MCF 10A (cell line): ENCODE measurements around the genes ZNF716, ZNF722, ZNF736 and KCTD7.

DNA sequence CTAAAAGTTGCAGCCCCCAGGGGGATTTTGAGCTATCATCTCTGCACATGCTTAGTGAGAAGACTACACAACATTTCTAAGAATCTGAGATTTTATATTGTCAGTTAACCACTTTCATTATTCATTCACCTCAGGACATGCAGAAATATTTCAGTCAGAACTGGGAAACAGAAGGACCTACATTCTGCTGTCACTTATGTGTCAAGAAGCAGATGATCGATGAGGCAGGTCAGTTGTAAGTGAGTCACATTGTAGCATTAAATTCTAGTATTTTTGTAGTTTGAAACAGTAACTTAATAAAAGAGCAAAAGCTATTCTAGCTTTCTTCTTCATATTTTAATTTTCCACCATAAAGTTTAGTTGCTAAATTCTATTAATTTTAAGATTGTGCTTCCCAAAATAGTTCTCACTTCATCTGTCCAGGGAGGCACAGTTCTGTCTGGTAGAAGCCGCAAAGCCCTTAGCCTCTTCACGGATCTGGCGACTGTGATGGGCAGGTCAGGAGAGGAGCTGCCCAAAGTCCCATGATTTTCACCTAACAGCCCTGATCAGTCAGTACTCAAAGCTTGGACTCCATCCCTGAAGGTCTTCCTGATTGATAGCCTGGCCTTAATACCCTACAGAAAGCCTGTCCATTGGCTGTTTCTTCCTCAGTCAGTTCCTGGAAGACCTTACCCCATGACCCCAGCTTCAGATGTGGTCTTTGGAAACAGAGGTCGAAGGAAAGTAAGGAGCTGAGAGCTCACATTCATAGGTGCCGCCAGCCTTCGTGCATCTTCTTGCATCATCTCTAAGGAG is 157.2 kb upstream of the LANCL2 start:
- PRO-cap, result no peak
- RRBS, result no CpG with 5 or more reads among the region's 7 CpGs

- PRO-cap, result no peak
- RRBS, result no CpG with 5 or more reads among the region's 1 CpG
Observed at GRCh38 chr7:55509234-55509672, 63.0 kb downstream of the VOPP1 start.

- PRO-cap, result no peak
- RRBS, result no CpG with 5 or more reads among the region's 24 CpGs
Observed at GRCh38 chr7:55537309-55538579, 34.6 kb downstream of the VOPP1 start.

- PRO-cap, result bidirectional peak, plus-strand start at chr7:55774890, minus-strand start at chr7:55774816
- RRBS, result no CpG with 5 or more reads among the region's 21 CpGs
Observed at GRCh38 chr7:55774614-55775344, 87.8 kb downstream of the SEPTIN14 start.

GRCh38 chr7:56058227-56058868 is 5.7 kb upstream of the SUMF2 start:
- PRO-cap, result no peak
- RRBS, result no CpG with 5 or more reads among the region's 6 CpGs

DNA sequence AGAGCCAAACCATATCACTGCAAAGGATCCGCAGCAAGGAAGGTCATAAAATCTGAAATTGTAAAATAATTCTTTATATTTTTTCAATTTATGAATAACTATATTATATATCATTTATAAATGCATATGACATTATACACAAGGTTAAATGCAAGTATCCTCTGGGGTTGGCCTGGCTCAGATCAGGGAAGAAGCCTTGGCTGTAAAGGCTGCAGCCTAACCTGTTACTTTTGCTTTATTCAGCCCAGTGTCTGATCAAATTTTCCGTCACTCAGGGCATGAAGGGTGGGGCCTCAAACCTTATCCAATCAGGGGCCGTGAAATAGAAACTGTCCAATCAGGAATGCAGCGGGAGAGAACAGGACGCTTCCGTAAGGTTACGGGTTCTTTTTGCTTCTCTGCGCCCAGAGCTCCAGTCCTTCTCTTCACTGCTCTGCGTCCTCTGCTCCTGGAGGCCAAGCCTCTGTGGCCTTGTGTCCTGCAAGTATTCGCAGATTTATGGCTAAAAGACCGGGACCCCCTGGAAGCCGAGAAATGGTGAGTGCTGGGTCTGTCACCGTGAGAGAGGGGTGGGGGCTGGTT is at the start of gene ZNF716:
TSS of gene ZNF716 (plus strand) at position 387 of the 582 bp plus-strand sequence.
- PRO-cap, result no peak
- RRBS, result no CpG with 5 or more reads among the region's 13 CpGs

DNA sequence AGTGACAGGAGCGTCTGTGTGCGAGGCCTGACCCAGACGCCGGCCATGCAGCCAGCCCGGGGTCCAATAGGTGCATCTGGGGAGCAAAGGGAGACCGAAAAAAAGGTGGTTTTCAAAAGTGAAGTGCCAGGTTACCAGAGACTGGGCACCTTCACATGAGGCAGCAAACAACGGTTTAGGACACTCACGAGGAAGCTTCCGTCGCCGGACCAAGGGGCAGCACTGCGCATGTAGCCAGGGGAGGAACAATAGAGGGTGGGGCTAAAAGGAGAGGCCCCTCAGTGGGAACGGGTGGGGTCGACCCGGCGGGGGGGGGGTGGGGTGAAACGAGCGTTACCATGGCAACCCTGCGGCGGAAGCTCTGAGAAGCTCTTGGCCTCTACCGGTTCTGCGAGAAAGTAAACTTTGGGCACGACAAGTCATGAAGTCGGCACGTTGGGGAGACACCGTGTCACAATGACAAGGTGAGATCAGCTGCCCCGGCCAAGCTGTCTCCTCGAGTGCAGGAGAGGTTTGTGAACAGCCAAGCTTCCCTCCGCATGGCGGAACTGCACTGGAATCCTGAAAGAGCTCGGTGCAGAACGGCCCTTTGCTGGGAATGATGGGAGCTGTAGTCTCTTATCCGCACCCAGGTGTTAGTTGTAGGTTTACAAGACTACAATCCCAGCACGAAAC is 73.0 kb upstream of the ZNF722 start:
- PRO-cap, result no peak
- RRBS, result 61% methylated on average over 12 of the region's 34 CpGs

GRCh38 chr7:63998577-63999014 is at the start of gene ZNF722:
TSS of gene ZNF722 (plus strand) at chr7:63998849.
- PRO-cap, result no peak
- RRBS, result no CpG with 5 or more reads among the region's 13 CpGs

GRCh38 chr7:64313544-64314726 is at the start of gene ZNF736:
TSS of gene ZNF736 (plus strand) at chr7:64313961.
- PRO-cap, result bidirectional peak, plus-strand start at chr7:64313961, minus-strand start at chr7:64313850; bidirectional peak, plus-strand start at chr7:64314479, minus-strand start at chr7:64314406
- RRBS, result no CpG with 5 or more reads among the region's 39 CpGs

DNA sequence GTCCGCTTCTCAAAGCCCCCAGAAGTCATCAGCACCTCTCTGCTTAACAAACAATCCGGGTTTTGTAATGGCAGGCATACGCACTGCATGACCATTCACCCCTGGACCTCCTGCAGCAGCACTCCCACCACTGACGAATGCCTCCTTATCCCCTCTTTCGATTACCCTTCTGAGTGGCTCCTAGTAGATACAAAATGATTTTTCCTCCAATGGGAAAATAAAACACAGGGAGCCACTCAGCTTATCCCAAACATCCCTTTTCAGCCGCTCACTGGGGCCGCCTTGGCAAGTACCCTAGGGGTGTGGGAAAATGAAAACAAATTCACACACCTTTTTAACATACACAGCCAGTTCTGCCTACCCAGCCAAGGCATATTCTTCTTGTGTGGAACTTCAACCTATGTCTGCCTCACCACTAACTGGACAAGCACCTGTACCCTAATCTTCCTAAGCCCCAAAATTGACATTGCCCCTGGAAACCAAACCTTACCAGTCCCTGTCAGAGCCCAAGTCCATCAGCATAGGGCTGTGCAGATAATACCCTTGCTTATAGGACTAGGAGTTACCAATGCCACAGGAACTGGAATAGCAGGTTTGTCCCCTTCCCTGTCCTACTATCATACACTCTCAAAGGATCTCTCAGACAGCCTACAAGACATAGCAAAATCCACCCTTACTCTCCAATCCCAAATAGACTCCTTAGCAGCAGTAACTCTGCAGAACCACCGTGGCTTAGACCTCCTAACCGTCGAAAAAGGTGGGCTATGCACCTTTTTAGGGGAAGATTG is 19.6 kb downstream of the ZNF107 start:
- PRO-cap, result no peak
- RRBS, result no CpG with 5 or more reads among the region's 10 CpGs

DNA sequence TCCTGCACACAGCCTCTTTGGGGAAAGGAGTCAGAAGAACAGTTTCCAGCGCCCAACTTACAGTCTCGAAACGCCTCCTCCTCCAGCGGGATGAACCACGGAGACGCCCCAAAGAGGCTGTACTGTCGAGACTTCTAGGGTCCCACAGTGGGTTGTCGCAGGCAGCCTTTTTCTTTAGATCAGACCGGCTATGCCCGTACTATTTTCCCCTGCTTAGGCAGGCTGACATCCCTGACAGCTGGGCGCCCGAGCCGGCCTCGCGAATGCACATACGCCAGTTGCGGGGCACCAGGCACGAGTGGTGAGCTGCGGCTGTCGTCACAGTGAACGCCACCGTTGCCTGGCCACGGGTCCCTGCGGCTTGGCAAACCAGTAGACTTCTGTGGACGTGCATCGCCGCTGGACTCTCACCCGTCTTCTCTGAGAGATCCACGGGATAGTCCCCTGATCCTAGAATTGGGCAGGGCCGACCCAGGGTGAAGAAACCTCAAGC is 33.2 kb upstream of the ZNF273 start:
- PRO-cap, result no peak
- RRBS, result 71% methylated on average over 3 of the region's 30 CpGs

GRCh38 chr7:65951986-65952477 is 30.0 kb downstream of the GUSB start:
- PRO-cap, result no peak
- RRBS, result no CpG with 5 or more reads among the region's 4 CpGs

DNA sequence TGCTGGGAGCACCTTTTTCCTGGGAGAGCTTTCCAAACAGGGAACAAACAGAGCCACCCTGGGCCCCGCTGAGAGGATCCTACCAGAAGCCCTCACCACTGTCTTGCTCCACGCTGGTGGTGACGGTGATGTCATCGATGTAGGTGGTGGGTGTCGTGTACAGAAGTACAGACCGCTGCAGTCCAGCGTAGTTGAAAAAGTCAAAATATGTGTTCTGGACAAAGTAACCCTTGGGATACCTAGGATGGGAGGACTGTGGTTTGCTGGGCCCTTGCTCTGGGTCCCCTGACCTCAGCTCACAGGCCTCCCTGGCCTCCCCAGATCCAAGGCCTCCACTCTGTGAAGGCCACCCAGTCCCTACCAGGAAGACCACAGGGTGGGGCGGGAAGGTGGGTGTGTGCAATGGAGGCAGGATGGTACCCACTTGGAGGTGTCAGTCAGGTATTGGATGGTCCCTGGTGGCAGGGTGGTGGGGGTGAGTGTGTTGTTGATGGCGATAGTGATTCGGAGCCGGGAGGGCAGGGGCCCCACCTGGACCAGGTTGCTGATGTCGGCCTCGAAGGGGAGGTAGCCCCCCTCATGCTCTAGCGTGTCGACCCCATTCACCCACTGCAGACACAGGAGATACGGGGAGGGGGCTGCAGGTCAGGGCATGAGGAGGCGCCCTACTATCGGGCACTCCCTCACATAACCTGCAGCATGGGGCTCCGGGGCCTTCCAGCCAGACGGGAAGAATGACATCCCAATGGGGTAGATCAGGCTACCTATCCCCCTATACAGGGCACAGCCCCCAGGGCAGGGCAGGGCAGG is 2.5 kb downstream of the GUSB start:
- PRO-cap, result no peak
- RRBS, result no CpG with 5 or more reads among the region's 20 CpGs

DNA sequence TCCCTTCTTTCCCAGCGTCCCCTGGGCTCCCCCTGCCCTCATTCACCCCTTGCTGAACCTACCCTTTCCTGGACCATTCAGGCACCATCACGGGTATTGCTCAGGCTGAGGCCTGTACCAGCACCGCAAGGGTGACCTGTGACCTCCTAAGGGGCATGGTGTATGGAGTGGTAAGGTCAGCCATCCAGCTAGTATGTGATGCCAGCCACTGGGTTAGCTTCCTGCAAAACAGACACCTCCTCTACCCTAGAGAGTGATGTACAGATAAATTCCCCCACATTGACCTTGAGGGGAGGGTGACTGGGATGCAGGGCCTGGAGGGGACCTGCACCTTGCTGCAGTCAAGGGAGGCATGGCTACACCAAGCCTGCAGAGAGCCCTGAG is 19.5 kb upstream of the CRCP start:
- PRO-cap, result no peak
- RRBS, result no CpG with 5 or more reads among the region's 3 CpGs

DNA sequence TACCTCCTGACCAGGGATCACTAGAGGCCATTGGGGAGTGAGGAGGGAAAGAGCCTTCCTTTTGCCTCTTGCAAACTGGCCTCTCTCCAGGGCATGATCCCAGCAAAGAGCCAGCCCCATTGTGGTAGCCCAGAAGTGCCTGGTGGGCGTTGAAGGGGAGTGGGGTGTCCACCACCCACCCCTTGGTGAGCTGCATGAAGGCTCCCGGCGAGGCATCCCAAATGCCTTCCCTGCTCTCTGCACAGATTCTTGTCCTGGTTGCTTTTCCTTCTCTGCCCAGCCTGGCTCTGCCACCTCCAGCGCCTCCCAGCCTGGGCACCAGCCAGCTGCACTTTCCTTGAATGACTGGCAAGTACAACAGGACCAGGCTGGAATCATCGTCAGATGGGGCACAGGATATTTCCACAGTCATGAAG is 15.0 kb upstream of the TPST1 start:
- PRO-cap, result no peak
- RRBS, result no CpG with 5 or more reads among the region's 5 CpGs

GRCh38 chr7:66315067-66315762 is 110.1 kb downstream of the TPST1 start:
- PRO-cap, result no peak
- RRBS, result no CpG with 5 or more reads among the region's 7 CpGs

DNA sequence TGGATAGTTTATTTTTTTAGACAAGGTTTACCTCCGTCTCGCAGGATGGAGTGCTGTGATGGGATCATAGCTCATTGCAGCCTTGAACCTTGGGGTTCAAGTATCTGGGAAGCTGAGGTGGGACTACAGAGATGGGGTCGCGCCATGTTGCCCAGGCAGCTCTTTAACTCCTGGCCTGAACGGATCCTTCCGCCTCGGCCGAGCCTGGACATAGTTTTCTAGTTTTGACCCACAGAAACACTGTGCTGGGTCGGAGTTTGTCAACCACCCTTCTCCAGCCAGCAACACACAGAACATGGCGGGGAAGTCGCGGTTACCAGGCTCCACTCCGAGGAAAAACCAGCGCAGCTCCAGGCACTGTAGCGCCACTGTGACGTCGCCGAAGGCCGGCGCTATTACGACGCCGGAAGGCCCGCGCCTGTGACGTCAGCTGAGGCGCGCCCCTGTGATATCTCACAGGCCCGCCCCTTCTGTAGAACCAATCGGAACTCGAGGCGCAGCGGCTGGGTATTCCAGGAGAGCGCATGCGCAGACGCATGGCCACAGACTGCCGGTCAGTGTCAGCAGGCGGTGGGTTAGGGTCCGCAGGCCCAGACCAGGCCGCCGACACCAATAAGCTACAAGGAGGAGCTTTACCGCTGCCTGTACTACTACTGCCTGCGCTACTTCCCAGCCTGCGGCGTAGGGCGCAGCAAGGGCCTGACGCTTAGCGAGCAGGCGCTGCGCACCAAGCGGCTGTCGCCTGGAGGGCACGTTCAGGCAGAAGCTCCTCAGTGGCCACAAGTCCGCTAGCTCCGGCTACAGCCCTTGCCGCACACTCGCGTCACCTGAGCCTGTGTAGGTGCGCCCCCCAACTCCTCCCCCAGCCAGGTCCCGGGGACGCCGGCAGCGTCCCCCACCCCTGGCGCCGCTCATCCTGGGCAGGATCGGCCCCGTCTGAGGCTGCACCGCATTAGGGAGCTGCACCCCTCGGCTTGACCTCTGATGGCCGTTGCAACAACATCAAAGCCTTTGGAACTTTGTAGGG is 135.2 kb upstream of the KCTD7 start:
- PRO-cap, result bidirectional peak, plus-strand start at position 543 of the sequence, minus-strand start at position 372 of the sequence; bidirectional peak, plus-strand start at position 762 of the sequence, minus-strand start at position 775 of the sequence
- RRBS, result under 1% methylated on average over 2 of the region's 70 CpGs

- PRO-cap, result no peak
- RRBS, result no CpG with 5 or more reads among the region's 14 CpGs
Observed at GRCh38 chr7:66535619-66536573, 92.8 kb upstream of the KCTD7 start.

DNA sequence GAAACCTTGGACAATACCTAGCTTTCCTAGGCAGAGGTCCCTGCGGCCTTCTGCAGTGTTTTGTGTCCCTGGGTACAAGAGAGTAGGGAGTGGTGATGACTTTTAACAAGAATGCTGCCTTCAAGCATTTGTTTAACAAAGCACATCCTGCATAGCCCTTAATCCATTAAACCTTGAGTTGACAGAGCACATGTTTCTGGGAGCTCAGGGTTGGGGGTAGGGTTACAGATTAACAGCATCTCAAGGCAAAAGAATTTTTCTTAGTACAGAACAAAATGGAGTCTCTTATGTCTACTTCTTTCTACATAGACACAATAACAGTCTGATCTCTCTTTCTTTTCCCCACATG is 9.1 kb upstream of the KCTD7 start:
- PRO-cap, result no peak
- RRBS, result no CpG with 5 or more reads among the region's 1 CpG

DNA sequence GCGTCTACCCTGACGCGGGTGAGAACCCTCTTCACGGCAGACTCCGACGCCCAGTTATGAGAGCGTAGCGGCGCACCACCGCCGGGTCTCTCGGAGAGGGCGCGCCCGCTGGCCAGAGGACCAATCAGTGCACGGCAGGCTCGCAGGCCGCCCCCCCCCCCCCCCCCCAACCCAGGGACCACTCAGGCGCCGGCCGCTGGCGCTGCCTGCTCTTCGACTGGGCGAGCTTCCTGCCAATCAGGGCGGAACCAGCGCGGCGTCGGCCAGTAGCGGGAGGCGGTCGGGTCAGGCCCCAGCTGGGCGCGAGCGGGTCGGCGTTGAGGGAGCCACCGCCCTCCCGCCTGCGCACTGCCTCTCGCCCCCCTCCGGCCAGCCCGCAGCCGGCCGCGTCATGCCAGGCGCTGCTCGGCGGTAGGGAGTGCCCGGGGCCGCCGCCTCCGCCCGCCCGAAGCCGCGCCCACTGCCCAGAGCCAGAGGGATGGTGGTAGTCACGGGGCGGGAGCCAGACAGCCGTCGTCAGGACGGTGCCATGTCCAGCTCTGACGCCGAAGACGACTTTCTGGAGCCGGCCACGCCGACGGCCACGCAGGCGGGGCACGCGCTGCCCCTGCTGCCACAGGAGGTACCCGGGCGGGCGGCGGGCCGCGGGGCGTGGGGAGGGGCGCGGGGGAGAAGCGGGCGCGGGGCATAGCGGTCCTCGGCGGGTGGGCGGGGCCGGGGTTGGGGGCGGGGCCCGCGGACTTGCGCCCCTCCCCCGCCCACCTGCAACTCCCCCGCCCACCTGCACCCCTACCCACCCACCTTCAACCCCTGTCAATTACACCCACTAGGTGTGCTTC is at the start of gene KCTD7:
TSS of gene KCTD7 (plus strand) at position 295 of the 839 bp plus-strand sequence.
- PRO-cap, result bidirectional peak, plus-strand start at position 505 of the sequence, minus-strand start at position 58 of the sequence
- RRBS, result 1% methylated on average over 28 of the region's 96 CpGs